GM12892 (cell line): ENCODE measurements around a stretch of chr16.

DNA sequence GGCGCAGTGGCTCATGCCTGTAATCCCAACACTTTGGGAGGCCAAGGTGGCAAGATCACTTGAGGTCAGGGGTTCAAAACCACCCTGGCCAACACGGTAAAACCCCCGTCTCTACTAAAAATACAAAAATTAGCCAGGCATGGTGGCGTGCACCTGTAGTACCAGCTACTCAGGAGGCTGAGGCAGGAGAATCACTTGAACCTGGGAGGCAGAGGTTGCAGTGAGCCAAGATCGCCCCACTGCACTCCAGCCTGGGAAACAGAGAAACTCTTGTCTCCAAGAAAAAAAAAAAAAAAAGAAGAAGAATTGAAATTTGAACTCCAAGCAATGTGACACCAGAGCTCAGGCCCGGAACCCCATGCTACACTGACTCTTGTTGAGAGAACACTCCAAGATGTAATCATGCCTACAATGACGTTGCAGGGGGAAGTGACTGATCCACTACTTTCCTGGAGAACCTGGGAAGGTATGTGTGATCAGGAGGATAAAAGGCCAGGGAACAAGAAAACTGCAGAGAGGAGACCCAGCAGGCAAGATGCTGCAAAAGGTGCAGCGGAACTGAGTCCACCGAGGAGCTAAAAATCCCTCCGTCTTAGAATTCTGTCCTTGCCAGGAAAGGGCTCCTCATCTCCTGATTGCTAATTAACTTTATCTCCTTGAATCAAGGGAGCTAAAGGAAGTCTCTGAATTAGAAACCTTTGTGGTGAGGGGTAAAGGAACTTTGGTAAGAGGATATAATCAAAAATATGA lies 57.9 kb downstream of the ADCY9 start:
- RRBS: no CpG with 5 or more reads among the region's 10 CpGs

GRCh38 chr16:4085572-4086088 lies 30.6 kb downstream of the ADCY9 start:
- RRBS: no CpG with 5 or more reads among the region's 17 CpGs

DNA sequence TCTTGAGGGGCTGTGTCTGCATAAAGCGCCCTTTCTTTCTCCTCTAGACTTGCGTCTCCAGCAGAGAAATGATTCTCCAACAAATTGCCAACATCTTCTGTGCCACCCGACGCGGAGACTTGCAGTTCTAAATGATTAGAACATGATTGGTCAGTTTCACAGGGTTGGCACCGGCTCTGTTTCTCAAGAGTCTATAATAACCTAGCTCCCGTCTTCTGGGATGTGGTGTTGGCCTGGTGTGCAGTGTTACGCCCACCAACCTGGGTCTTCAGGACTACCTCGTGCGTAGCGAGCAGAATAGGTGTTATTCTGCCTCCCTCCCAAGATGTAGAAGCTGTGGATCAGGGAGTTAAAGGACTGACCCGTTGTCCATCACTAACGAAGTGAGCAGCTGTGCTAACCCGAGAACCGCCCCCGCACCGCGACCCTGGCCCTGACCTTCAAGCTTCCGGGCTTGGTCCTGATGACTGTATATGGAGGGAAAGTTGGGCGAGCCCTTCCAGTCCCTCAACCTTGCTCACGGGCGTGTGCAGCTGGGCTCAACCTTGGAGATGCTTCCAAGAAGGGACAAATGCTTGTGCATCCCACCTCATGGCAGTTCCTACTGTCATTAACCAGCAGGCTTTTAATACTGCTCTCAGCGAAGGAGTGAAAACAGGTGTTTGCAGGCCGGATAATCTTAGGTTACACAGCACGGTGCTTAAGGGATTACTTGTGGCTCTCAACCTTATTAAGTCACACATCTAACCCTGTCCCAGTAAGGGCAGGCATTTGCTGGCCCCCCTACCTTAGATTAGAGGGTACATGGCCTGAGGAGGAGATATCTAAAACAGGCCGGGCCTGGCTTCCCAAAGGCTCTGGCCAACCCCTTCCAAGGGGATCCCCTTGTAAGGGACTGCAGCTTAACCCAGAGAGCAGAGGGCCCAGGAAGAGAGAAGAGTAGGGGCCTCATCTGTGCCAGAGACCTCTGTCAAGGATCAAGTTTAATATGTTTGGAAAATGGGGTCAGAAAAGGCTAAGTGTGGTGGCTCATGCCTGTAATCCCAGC lies 33.6 kb downstream of the SRL start:
- RRBS: no CpG with 5 or more reads among the region's 26 CpGs

- RRBS: 54% methylated on average over 4 of the region's 25 CpGs
Measured at GRCh38 chr16:4319988-4320540, 4.2 kb downstream of the GLIS2 start.

- RRBS: no CpG with 5 or more reads among the region's 13 CpGs
Measured at GRCh38 chr16:4324014-4324612, 8.2 kb downstream of the GLIS2 start.

GRCh38 chr16:4327677-4328813 lies 12.2 kb downstream of the GLIS2 start:
- RRBS: 3% methylated on average over 13 of the region's 68 CpGs

GRCh38 chr16:4380614-4381653 lies 9.3 kb downstream of the VASN start:
- RRBS: no CpG with 5 or more reads among the region's 57 CpGs

DNA sequence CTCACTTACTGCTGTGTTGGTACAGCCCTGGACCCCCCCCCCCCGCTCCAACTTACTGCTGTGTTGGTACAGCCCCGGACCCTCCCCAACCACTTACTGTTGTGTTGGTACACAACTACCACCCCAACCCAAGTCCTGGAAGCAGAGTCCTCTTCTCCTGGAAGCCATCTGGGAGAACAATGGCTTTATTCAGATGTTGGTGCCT lies 13.0 kb downstream of the NMRAL1 start:
- RRBS: 100% methylated on average over 2 of the region's 2 CpGs

GRCh38 chr16:4484960-4485511 lies 8.8 kb downstream of the HMOX2 start:
- RRBS: no CpG with 5 or more reads among the region's 9 CpGs

- RRBS: no CpG with 5 or more reads among the region's 3 CpGs
Measured at GRCh38 chr16:4500880-4501258, 24.7 kb downstream of the HMOX2 start.

- RRBS: no CpG with 5 or more reads among the region's 11 CpGs
Measured at GRCh38 chr16:4529052-4529851, 9.3 kb downstream of the CDIP1 start.

- RRBS: no CpG with 5 or more reads among the region's 14 CpGs
Measured at GRCh38 chr16:4534180-4534898, 4.2 kb downstream of the CDIP1 start.

GRCh38 chr16:4725059-4725563 lies 9.0 kb downstream of the ANKS3 start:
- RRBS: no CpG with 5 or more reads among the region's 5 CpGs

GRCh38 chr16:4834475-4834711 lies 12.7 kb downstream of the GLYR1 start:
- RRBS: no CpG with 5 or more reads among the region's 5 CpGs

- RRBS: under 1% methylated on average over 48 of the region's 115 CpGs
Measured at GRCh38 chr16:4847575-4848622, 618 bp downstream of the UBN1 start.

GRCh38 chr16:4888696-4889111 lies 41.4 kb downstream of the UBN1 start:
- RRBS: 83% methylated on average over 6 of the region's 6 CpGs

GRCh38 chr16:4910713-4910986 lies 26.3 kb downstream of the PPL start:
- RRBS: no CpG with 5 or more reads among the region's 10 CpGs

DNA sequence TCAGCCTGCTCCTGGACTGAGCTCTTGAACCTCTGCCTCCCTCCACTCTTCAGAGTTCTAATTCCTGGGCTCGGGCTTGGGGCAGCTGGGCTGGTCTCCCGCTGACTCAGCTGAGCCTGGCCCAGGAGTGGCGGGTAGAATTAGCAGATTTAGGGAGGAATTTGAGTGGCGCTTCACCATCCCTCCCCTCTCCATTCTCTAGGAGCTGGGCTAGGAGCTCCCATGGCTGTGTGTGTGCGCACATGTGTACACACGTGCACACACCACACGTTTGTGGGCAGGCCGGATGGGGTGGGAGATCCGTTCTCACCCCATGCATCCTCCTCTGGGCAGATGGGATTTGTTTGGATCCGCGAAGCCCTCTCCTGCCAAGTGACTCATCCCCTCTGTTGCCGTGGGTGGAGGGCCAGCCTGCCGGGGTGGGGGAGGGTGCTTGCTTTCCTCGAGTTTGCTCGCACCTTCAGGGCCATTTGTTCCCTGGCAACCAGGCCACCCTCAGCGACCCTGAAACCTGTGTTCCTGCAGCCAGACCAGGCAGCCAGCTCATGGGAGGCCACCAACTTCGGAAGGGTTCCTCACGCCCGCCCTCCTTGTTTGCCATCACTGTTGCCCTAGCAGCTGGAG lies 6.3 kb upstream of the PPL start:
- RRBS: no CpG with 5 or more reads among the region's 19 CpGs

DNA sequence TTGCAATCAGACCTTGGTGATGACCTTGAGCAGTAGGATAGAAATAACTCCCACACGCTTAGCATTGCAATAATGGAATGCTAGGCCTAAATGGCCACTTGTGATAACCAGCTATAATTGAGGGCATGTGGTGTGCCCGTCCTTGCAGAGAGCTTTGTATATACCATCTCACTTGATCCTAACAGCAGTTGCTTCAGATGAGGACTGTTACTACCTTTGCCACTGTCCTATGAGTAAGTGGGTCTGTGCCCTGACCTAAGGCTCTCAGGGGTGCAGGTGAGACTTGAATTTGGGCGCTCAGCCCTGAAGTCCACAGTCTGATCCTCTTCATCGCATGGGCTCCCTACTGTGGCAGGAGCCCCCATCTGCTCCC lies 30.8 kb downstream of the NAGPA start:
- RRBS: no CpG with 5 or more reads among the region's 4 CpGs

DNA sequence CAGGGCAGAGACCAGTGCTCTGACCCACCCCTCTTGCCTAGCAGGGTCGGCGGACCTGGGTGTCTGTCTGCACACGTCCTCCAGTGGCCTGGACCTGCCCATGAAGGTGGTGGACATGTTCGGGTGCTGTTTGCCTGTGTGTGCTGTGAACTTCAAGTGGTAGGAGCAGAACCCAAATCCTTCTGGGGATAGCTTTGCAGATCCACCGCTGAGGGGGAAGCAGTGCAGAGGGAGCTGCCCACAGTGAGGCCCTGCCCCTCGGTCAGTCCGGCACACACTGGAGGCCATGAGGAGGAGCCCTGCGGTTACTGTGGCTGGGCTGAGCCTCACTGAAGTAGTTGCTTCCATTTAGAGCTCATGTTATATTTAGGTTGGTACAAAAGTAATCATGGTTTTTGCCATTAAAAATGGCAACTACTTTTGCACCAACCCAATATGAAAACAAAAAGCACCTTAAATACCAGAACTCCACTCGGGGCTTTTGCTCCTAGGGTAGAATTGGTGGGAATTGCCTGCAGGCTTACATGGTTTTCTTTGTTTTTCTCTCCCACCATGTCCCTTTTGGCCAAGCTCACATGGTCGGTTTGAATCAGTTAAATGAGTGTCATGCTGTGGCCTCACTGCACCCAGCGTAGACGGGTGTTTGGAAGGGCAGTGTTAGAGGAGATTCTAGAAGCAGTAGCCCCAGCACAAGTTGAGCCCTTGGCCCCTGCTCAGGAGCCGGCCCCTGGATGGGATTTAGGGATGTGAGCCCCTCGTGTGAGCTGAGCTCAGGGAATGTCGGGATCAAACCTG lies 11.1 kb downstream of the ALG1 start:
- RRBS: no CpG with 5 or more reads among the region's 15 CpGs